Melanocyte of skin (primary cell): ENCODE data around the gene CCDC175.

GRCh38 chr14:56204013-56204533 is 85.9 kb downstream of the PELI2 start:
- CAGE, long polyA plus RNA, 2 experiments = no peak in any of the 2 experiments

- CAGE, long polyA plus RNA, 2 experiments = no peak in any of the 2 experiments
These were observed 98.8 kb downstream of the PELI2 start for GRCh38 chr14:56216971-56217410.

DNA sequence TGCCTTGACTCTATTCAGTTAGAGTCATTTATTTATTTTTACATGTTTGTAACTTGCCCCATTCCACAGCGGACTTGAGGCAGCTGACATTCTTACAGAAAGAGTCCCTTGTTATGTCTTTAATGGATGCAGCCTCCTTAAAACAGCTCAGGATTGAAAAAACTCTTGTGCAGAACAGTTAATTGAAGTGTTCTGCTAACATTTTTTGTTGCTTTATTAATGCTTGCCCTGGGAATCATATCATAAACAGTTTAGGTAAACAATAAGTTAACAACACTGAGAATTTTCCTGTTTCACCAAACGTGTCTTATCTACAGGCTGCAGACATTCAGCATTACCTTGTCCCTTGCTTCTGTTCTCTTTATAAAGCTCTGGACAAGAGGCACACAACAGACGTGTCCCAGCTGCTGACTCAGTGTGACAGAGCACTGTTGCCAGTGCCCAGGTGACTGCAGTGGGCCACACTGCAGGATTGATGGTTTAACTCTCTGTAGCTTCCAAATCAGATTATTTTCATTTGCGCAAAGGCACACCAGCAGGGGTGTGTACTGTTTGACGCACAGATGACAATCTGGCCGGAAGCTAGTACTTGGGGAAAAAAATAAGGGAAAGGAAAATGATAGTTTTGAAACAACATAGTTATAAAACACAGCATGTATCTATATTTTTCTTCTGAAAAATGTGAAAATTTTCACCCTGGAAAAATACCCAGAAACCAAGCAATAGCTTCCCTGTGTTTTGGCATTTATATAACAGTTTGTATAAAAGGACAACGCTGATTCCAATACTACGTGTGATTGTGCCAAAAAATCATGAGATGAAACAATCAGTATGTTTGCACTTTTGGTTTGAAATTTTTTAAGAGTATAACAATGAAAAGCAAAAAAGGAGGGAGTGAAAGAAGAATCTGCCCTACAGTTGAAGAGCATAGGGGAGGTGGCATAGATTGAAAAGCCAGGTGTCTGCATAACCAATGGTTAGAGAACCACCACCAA is 101.8 kb downstream of the PELI2 start:
- CAGE, long polyA plus RNA, 2 experiments = no peak in any of the 2 experiments

- CAGE, long polyA plus RNA, 2 experiments = no peak in any of the 2 experiments
These were observed 132.2 kb downstream of the PELI2 start for GRCh38 chr14:56250228-56251066.

DNA sequence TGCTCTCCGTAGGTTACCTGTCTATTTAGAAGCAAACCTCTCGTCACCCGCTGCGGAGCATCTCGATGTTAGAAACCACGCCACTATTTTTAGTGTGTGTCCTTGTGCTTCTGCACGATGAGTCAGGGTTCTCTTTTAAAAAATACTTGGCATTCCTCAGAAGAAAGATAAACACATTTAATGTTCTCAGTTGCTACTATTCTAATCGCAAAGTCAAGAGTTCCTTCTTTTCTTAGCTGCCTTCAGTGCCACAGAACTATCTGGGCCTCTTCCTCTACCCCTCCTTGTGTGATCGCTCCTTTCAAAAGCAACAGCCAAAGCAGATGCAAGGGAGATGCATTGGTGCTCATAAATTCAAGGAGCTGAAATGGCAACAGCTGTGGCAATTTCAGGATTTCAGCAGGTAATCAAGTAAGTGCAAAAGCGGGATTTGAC is 192.5 kb downstream of the PELI2 start:
- CAGE, long polyA plus RNA, 2 experiments = no peak in any of the 2 experiments

GRCh38 chr14:56807416-56807657 is 2.9 kb downstream of the OTX2 start:
- CAGE, long polyA plus RNA, 2 experiments = no peak in any of the 2 experiments

DNA sequence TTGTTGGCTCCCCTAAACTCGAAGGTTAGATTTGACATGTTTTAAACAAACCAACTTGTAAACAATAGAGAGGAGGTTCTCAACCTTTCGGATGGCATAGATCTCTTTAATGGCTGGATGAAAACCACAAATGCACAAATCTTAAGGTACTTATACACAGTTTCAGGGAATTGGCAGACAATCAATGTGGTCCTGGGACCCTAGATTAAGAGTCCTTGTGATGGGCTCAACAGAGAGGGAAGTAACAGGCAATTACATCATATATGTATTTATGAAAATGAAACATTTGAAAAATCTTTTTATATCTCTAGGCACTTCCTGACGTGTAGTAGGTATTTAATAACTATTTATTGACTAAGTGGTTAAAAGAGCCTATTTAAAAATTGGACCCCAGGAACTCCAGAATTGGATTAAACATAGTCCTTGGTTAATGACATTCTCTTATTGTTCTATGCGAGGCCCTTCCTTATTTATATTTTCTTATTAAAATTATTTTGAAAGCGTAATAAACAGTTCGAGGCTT is 928 bp downstream of the ACTR10 start:
- CAGE, long polyA plus RNA, 2 experiments = no peak in any of the 2 experiments

DNA sequence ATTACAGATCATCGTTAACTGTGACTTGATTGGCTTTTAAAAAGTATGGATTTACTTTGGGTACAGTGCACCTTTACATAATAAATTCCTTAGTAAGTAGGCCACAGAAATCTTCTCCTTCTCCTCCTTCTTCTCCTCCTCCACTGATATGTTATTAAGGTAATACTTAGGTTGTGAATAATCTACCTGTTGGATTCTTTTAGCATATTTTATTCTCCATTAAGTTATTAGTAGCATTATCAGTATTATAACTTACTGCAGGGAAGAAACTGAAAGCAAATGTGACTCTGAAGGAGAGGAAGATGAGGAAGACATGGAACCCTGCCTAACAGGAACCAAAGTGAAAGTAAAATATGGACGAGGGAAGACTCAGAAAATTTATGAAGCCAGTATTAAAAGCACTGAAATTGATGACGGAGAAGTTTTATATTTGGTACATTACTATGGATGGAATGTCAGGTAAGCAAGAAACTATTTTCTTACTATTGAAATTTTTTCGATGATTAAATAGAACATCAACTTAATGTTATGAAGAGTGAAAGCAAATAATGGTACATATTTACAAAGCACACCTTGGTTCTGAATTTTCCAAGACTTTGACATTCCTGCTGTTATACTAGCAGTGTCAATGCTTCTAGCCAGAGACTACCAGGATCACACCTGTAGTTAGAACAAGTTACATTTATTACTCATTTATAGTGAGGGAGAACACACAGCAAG is 42.2 kb upstream of the TOMM20L start:
- CAGE, long polyA plus RNA, 2 experiments = no peak in any of the 2 experiments

DNA sequence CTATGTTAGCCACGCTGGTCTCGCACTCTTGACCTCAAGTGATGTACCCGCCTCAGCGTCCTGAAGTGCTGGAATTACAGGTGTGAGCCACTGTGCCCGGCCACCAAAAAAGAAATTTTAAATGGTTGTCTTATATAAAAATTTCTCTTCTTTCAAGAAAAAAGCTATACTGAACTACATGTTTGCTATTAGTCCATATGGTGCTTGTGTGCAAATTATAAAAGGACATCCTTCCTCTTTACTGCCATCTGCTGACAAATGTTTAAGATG is 33.0 kb upstream of the TOMM20L start:
- CAGE, long polyA plus RNA, 2 experiments = no peak in any of the 2 experiments

DNA sequence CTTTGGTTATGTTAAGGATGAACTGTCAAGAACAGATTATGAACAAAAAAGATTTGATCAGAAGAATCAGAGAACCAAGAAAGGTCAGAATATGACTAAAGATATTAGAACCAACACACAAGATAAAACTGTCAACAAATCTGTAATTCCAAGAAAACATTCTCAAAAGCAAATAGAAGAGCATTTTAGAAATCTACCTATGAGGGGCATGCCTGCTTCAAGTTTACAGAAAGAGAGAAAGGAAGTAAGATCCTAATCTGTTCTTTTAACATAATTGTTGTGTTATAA is 32.3 kb downstream of the KIAA0586 start:
- CAGE, long polyA plus RNA, 2 experiments = no peak in any of the 2 experiments

DNA sequence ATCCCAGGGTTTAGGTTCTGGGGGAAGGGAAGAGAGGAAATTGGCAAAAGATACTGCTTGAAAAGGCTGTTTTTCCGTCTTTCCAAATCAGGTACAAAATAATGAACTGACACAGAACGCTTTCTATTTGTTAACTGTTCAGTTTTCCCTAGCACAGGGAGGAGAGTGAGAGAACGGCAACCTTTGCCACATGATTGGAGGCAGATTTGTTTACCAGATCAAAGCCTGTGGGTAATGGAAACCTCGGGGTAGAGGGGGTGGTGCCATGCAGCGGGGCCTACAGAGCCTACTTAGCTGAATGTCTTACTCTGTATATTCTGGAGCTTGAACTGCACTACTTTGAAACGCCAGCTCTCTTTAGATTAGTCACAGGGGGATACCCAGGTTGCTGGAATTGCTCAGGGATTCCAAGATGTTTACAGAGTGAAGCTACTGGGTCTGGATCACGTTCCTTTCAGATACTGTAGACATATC is 65.8 kb upstream of the DACT1 start:
- CAGE, long polyA plus RNA, 2 experiments = no peak in any of the 2 experiments

DNA sequence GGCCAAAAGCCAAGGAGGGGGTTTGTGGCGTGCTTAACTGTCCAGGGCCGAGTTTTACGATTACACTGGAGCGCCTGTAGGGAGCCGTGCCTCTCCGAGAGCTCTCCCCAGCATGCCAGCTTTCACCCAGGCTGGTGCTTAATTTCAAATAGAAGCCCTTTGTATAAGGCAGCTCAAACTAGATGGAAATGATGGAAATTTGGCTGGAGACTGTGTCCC is 1.1 kb downstream of the DACT1 start:
- CAGE, long polyA plus RNA, 2 experiments = no peak in any of the 2 experiments

DNA sequence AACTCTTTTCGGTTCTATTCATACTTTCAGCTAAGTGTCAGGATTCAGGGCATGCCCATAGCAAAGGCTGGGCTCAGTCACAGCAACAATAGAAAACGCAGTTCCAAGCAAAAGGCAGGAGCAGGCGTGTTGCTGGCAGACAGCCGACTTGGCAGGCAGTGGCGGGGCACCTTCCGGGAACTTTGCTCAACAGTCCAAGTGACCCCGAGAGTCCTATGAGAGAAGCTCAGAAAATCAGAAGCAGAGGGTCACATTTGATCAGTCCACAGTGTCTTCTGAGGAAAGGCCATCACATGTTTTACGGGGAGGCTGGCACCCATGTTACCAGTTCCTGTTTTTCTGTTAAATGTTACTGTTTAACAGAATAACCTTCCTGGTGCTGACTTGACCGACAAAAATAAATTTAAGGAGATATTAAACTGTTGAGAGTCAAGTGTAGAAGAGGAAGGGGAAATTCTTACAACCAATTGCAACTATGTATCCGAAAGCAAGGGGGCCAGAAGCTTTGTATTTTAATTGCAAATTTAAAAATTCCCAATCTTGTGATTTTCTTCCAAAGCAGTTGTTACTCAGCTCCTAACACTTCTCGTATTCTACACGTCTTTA is 115.1 kb downstream of the DACT1 start:
- CAGE, long polyA plus RNA, 2 experiments = no peak in any of the 2 experiments

GRCh38 chr14:59197674-59198208 is 9.3 kb downstream of the DAAM1 start:
- CAGE, long polyA plus RNA, 2 experiments = no peak in any of the 2 experiments

DNA sequence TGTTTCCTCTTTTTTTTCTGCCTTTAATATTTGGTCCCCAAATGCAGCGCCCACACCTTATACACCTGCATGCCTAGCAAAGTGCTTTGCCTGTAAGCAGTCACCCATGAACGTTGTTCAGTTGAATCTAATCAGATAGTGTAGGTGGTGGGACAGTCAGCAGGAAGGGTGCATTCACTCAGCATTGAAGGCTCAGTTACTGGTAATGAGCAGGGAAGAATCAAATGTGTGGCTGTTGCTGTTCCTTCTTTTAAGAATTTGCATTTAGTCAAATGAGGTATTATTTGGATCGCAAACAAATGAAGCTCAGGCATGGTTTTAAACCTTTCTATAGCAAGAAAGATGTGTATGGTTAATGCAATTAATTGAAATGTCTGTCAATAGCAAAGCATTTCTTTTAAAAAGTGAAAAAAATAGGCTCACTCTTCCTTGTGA is 108.3 kb downstream of the GPR135 start:
- CAGE, long polyA plus RNA, 2 experiments = no peak in any of the 2 experiments

- CAGE, long polyA plus RNA, 2 experiments = no peak in any of the 2 experiments
These were observed 104.0 kb downstream of the GPR135 start for GRCh38 chr14:59360900-59361935.

DNA sequence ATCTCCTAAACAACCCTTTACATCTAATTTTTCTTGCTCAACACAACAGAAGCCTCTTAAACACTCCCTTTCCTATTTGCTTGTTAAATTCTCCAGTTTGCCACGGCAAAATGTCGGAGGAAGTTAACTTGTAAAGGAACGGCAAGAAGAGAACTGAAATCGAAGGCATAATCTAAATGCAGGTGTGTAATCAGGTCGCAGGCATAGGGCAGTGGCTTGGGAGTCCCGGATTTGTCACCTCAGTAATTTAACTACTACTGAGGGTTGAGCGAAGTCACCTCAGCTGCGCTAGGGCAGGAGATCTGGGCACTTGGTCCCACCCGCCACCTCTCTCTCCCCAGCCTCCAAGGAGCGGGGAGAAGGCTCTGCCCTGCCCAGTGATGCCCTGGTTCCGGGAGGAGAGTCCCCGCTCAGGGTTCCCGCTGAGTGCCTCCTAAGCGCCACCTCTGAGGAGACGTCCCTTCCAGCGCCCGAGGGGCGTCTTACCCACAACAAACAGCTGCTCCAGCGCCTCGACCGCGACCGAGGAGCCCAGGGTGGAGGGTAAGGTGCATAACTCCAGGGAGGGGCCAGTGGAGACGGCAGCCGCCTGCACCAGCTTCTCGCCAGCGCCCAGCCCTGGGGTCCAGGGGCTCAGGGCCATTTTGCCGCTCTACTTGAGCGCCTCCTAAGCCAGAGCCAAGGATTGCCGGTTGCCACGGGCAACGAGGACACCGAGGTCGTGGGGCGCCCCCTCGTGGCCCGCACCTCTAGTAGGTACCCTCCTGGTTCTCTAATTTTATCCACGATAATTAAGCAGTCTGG is at the start of gene CCDC175:
CCDC175 (minus strand) TSS at position 680 of the 804 bp plus-strand sequence.
- CAGE, long polyA plus RNA, 2 experiments = no peak in any of the 2 experiments

- CAGE, long polyA plus RNA, 2 experiments = no peak in any of the 2 experiments
These were observed 88.6 kb upstream of the PCNX4 start for GRCh38 chr14:60003031-60003608.

DNA sequence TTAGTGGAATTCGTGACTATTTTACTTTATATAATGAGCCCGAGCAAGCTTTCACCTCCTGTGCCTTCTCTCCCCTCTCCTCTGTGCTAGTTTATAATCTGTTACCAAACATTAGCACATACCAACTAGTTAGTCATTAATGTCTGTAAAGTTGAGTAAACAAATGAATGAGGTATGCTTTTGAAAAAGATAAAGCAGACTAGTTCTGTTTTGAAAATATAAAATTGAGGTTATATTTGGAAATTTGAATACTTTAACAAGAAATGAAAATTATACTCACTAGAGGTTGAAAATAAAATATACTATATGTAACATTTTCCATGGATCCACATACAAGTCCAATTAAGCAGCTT is 87.6 kb upstream of the PCNX4 start:
- CAGE, long polyA plus RNA, 2 experiments = no peak in any of the 2 experiments

DNA sequence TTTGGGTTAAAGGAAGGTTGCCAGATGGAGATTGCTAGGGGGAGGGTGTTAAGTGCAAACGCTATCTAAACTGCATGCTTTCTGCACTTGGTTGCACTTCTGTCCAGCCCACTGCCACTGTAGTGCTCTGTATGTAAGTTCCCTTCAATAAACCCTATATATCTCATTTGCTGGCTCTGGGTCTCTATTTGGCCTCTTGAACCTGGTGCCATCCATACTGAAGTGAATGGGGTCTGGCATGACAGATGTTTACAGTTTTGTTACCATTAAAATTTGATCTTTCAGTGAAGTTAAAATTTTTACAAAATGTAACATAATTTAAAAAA is 3.9 kb upstream of the PCNX4 start:
- CAGE, long polyA plus RNA, 2 experiments = no peak in any of the 2 experiments